ENCODE data around the gene NKD2.

GRCh38 chr5:283202-284114 lies 12.0 kb downstream of the PDCD6 start:
- PRO-cap = no peak
- RAMPAGE, long total RNA, 4 experiments = start-site peak on the plus strand in 1 of 4 experiments, at chr5:283842-283941 at its widest, 6 reads per replicate

- PRO-cap = no peak
- RAMPAGE, long total RNA, 4 experiments = no peak in any of the 4 experiments
Observed at GRCh38 chr5:294410-295162, 23.1 kb downstream of the PDCD6 start.

DNA sequence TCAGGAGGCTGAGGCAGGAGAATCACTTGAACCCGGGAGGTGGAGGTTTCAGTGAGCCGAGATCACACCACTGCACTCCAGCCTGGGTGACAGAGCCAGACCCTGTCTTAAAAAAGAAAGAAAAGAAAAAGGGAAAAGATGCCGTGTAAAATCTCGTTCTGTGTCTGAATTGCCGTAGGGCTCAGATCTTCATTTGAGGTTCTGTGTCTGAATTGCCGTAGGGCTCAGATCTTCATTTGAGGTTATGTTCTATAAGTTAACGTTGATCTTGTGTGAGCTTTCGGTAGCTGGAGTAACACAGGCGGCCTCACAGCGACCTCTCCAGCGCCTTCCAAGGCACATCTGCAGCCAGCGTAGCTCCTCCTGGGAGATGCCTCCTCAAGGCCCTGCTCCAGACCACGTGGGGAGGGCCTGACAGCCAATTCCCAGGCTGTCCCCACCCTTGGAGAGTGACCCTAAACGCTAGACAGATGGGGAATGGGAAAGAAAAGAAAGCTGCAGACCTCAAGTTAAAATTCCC lies 8.8 kb upstream of the AHRR start:
- PRO-cap = no peak
- RAMPAGE, long total RNA, 4 experiments = no peak in any of the 4 experiments

DNA sequence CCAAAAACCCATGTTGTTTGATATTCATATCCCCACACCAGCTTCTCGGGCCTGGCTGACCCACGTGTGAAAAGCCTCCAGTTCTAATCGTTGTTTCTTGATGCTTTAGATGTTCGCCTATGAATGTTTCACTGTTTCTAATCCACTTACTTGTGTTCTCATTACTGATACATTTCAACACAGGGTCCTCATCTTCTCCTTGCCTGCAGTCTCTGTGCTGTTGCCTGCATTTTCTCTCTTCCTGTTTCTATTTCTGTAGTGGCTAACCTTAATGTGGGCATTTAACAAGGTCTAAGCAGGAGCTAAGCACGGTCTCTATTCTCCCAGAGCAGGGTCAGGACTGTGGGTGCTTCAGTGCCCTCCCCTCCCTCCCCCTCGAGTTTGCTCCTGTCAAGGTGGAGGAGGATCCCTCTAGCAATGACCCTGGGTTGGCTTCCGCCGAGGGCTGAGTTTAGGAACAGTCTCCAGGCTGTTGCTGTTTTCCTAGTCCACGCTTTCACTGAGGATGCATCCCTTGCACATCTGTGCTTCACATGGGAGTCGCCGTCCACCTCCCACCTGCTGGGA lies 2.5 kb upstream of the EXOC3 start:
- PRO-cap = no peak
- RAMPAGE, long total RNA, 4 experiments = no peak in any of the 4 experiments

DNA sequence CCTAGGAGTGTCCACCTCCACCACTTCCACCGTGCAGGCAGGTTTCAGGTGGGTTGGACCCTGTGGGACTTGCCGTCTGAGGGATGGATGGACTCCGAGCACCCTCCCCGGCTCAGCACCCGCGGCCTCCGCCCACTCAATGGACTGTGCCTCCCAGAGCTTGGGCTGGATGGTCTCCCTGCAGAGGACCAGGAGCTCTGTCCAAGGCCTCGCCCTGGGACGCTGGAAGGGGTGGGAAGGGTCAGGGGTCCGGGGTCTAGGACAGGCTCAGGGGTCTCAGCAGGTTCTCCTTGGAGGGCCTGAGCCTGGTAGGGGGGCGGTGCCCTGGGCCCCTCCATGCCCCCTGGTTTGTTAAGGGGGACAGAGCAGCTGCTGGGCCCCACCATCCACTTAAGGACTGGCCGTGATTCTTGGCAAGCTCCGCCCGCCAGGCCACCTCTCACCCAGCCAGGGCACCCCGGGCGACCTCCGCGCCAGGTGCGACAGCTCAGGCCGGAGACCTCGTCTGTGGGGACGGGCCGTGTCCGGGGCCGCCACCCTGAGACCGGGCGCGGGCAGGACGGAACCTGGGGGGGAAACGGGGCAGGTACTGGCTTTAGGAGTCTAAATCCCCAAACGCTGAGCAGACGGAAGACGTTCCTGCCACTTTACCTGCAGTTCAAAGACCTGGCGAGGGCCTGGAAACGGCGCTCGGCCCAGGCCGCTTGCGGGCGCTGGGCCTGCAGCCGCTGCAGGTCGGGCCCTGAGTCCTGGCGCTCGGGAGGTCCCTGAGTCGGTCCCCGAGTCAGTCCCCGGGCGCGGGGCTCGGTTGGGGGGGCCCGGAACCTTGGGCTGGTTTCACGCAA lies 29.3 kb downstream of the EXOC3 start:
- PRO-cap = no peak
- RAMPAGE, long total RNA, 4 experiments = no peak in any of the 4 experiments

DNA sequence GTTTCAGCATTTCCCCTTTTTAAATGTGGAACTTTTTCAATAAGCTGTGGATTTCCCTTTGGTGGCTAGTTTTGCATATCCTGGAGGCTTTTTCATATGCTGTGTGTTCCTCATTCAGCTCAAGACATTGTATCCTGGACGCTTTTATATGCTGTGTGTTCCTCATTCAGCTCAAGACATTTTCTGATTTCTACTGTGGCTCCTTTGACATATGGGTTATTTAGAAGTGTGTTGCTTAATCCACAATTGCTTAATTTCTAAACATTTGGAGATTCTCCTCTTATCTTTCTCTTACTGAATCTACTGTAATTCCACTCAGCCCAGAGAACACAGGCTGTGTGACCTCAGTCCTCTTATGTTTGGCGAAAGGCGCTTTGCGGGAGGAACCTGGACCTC lies 5.8 kb upstream of the SLC9A3 start:
- PRO-cap = no peak
- RAMPAGE, long total RNA, 4 experiments = no peak in any of the 4 experiments

- PRO-cap = no peak
- RAMPAGE, long total RNA, 4 experiments = no peak in any of the 4 experiments
Observed at GRCh38 chr5:548104-548728, 24.0 kb upstream of the SLC9A3 start.

GRCh38 chr5:611554-611959 lies 583 bp upstream of the CEP72 start:
- PRO-cap = no peak
- RAMPAGE, long total RNA, 4 experiments = no peak in any of the 4 experiments

DNA sequence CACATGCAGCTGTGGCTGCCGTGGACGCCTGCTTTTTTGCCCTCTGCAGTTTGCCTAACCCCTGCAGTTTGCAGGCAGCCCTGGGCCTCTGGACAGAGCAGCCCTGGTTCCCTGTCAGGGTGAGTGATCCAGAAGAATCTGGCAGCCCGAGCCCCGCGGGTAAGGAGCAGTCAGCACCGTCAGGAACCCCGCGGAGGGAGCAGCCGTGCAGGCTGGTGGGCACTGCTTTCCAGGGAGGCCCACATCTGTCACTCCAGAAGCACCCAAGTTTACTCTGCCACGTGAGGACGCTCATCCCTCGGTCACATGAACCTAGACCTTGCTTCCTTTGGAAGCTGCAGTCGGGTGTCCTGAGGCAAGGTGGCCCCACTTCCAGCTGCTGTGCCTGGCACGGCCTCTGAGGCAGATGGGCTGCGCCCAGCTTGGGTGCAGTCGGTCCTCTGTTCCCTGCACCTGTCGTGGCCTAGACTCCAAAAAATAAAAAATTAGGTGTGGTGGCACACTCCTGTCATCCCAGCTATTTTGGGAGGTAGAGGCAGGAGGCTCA lies 30.5 kb downstream of the CEP72 start:
- PRO-cap = no peak
- RAMPAGE, long total RNA, 4 experiments = no peak in any of the 4 experiments

GRCh38 chr5:751301-751676 lies 33.2 kb downstream of the ZDHHC11B start:
- PRO-cap = no peak
- RAMPAGE, long total RNA, 4 experiments = no peak in any of the 4 experiments

DNA sequence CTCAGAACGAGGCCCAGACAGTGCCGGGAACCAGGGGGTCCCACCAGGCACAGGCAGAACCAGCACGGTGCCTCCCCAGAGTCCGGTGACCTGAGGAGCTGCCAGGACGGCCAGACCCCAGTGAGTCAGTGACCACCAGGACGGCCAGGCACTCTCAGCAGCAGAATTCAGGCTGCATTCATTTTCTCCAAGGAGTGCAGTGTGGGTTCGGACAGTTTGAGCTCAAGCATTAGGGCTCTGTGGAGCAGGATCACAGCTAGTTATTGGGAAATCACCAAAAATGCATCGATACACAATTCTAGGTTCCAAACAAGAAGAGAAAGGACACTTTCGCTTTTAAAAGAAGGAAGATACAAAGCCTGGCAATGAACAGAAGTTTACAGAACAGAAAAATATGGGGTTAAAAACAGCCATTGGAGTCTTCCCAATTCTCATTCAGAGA lies 43.6 kb upstream of the NKD2 start:
- PRO-cap = no peak
- RAMPAGE, long total RNA, 4 experiments = no peak in any of the 4 experiments

- PRO-cap = no peak
- RAMPAGE, long total RNA, 4 experiments = no peak in any of the 4 experiments
Observed at GRCh38 chr5:980074-980628, 28.5 kb upstream of the NKD2 start.

DNA sequence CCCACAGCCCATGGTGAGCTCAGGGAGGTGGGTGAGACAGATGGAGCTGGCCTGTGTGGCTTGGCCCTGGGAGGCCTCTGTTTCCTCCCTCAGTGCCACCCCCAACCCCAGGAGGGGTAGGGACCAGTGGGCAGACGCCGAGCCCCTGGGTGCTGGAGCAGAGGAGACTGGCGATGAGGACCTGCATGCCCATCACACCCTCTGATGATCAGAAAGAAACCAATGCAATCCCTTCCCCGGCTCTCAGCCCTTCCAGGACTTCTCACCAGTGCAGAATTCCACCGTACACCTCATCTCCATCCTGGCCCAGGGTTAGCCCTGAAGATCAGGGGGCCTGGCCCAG lies 17.1 kb upstream of the NKD2 start:
- PRO-cap = no peak
- RAMPAGE, long total RNA, 4 experiments = no peak in any of the 4 experiments

- PRO-cap = no peak
- RAMPAGE, long total RNA, 4 experiments = no peak in any of the 4 experiments
Observed at GRCh38 chr5:1003354-1003832, 5.2 kb upstream of the NKD2 start.

GRCh38 chr5:1008111-1008902 lies at the start of gene NKD2:
Gene NKD2, plus strand, starts transcription at chr5:1008802.
- PRO-cap = no peak
- RAMPAGE, long total RNA, 4 experiments = no peak in any of the 4 experiments

DNA sequence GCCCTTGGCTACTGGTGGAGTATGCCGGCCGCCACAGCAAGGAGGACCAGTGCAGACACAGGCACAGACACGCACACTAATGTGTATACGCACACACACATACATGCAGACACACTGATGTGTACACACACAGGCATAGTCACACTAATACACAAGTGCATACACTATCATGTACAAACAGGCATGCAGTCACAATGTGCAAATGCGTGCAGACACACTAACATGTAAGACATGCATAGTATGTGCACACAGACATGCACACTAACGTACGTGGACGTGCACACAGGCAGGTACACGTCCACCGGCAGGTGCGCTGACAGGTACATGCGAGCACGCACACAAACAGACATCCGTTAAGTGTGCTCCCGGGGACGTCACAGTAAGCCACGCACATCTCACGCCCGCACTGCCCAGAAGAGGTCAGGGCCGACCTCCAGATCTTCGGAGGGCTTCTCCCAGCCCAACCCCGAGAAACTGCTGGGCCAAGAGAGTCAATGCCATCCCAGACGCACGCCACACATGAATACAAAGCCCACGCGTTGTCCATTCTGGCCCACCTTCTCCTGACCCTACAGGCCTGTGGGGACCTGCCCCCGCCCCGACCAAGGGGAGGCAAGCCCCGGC lies 46.6 kb downstream of the NKD2 start:
- PRO-cap = no peak
- RAMPAGE, long total RNA, 4 experiments = no peak in any of the 4 experiments

- PRO-cap = no peak
- RAMPAGE, long total RNA, 4 experiments = no peak in any of the 4 experiments
Observed at GRCh38 chr5:1182594-1183229, 18.7 kb upstream of the SLC6A19 start.

- PRO-cap = no peak
- RAMPAGE, long total RNA, 4 experiments = no peak in any of the 4 experiments
Observed at GRCh38 chr5:1199598-1200353, 1.6 kb upstream of the SLC6A19 start.

GRCh38 chr5:1255037-1255462 lies 29.9 kb downstream of the SLC6A18 start:
- PRO-cap = no peak
- RAMPAGE, long total RNA, 4 experiments = no peak in any of the 4 experiments

DNA sequence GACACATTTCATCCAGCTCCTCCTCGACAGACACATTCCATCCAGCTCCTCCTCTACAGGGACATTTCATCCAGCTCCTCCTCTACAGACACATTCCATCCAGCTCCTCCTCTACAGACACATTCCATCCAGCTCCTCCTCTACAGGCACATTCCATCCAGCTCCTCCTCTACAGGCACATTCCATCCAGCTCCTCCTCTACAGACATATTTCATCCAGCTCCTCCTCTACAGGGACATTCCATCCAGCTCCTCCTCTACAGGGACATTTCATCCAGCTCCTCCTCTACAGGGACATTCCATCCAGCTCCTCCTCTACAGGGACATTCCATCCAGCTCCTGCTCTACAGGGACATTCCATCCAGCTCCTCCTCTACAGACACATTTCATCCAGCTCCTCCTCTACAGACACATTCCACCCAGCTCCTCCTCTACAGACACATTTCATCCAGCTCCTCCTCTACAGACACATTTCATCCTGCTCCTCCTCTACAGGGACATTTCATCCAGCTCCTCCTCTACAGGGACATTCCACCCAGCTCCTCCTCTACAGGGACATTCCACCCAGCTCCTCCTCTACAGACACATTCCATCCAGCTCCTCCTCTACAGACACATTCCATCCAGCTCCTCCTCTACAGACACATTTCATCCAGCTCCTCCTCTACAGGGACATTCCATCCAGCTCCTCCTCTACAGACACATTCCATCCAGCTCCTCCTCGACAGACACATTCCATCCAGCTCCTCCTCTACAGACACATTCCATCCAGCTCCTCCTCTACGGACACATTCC lies 17.5 kb downstream of the CLPTM1L start:
- PRO-cap = no peak
- RAMPAGE, long total RNA, 4 experiments = no peak in any of the 4 experiments